Mesenchymal stem cell of adipose (primary cell): ENCODE measurements around a stretch of chr1.

DNA sequence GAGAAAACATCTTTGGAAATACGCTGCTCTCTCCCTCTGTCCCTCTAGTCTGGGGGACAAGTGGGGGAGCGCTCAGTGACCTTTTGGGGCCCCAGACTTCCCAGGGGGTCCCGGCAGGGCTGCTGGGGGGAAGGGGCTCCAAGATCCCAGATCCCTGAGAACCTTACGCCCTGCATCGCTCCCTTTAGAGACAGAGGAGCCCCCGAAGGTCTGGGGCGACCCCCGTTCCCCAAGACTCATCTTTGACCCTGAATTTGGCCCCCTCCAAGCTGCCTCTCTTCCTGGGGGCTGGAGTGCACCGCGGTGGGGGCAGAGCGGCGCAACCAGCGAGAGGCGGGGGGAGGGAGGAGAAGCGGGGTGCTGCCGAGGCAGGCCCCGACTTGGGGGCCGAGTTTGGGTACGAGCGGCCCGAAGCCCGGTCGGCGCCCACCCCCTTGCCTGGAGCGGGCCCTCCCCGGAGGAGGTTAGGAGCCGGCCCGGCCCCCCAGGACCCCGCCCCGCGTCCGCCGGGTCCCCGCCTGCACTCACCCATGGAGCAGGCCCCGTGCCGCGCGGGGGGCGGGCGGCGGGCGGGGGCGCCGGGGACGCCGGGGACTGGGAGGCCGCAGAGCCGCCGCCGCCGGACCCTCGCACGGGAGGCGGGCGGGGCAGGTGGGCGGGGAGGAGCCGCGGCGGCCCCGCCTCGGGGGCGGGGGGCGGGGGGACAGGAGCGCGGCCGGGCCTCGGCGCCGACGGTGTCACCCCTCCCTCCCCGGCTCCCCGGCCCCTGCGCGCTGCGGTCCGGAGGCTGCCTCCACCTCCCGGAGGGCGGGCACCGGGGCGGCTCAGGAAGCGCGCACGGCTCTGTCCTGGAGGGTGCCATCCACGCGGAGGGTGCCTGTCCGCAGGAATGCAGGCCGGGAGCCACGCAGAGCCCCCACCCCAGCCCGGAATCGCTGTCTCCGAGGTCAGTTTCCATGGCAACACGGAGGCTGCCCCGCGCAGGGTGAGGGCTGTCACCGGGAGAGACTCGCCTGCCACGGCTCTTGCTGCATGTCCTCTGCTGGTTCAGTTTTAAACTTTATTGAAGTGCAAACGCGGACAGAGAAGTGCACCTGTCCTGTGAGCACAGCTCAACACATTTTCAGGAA lies 5.7 kb upstream of the PLEKHG5 start:
- CAGE, long polyA plus RNA, result no peak

DNA sequence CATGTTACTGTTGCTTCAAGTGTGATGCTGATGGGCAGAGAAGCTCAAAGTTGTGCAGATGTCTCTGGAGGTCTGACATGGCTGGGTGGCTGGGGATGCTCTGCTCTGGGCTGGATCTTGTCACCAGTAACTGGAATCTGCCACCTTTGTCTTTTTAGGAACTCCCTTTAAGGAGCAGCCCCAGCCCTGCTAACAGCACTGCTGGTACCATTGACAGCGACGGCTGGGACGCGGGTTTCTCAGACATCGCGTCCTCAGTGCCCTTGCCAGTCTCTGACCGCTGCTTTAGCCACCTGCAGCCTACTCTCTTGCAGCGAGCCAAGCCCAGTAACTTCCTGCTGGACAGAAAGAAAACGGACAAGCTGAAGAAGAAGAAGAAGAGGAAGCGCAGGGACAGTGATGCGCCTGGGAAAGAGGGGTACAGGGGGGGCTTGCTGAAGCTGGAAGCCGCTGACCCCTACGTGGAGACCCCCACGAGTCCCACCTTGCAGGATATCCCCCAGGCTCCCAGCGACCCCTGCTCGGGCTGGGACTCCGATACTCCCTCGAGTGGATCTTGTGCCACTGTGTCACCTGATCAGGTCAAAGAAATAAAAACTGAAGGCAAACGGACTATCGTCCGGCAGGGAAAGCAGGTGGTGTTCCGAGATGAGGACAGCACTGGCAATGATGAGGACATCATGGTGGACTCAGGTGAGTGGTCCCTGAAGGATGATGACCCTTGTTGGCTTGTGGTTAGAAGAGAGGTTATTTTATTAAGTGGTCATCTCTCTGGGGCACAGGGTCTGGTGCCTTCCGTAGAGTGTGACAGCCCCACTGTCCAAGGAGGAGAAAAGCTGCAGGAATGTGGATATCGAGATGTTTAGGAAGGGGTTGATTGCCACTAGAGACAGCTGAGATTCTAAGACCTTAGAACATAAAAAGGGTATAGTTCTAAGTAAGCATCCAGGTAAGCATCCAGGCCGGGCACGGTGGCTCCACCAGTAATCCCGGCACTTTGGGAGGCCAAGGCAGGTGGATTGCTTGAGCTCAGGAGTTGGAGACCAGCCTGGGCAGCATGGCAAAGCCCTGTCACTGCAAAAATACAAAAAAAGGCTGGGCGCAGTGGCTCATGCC lies 4.7 kb upstream of the THAP3 start:
- CAGE, long polyA plus RNA, result no peak

GRCh38 chr1:6622619-6623826 lies 1.6 kb upstream of the THAP3 start:
- CAGE, long polyA plus RNA, result no peak

DNA sequence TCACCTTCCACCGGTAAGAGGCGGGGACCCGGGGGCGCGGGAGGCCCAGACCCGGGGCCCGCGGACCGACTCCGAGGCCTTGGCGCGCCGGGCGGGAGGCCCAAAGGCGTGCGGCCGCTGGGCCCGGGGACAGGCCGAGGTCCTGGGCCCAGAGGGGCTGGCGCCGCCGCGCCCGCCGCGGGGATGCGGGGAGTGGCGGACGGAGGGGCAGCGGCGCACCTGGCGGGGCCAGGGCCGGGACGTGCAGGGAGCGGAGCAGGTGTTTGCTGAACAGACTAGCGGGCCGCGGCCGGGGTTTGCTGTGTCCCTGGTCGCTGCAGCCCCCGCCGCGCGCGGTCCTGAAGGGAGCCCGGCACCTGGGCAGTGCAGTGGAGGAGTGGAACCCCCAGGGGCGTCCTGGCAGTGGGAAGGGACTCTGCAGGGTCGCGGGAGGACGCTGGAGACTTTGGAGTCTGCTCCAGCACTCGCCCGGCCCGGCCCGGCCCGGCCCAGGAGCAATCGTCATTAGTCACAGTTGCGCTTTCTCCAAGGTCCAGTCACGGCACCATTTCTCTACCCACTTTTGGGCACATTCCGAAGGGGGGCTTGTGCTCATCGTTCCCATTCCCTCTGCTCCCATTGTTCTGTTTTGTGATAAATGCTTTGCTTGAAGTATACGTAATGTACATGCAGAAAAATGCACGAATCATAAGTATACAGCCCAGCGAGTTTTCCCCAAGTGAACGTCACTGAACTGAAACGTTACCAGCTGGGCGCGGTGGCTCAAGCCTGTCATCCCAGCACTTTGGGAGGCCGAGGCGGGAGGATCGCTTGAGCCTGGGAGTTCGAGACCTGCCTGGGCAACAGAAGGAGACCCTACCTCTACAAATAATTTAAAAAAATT lies 853 bp downstream of the THAP3 start:
- CAGE, long polyA plus RNA, result no peak

- CAGE, long polyA plus RNA, result no peak
These were observed 9.2 kb downstream of the THAP3 start for GRCh38 chr1:6633710-6634419.

DNA sequence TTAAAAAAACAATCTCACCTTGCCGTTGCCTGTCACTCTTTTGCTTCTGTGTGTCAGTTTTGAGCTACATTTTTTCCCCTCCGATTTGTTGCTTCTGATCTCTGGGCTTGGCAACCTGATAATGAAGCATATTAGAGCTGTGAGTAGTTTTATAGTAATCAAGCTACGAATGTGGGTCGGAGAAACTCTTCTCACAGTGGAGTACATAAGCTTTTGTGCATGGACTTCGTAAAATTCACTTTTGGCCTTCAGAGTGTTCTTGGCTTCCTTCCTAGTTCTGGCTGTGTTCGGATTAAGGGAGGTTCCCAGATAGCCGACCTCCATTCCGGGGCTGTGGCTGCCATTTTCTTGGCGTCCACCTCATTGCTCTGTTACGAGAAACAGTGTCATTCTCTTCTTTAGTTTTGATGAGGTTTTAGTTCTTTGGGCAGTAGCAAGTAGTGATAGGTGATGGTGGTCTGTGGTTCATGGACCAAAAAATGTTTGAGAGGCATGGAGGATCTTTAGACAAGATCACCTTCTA lies 26.3 kb downstream of the CAMTA1 start:
- CAGE, long polyA plus RNA, result no peak

DNA sequence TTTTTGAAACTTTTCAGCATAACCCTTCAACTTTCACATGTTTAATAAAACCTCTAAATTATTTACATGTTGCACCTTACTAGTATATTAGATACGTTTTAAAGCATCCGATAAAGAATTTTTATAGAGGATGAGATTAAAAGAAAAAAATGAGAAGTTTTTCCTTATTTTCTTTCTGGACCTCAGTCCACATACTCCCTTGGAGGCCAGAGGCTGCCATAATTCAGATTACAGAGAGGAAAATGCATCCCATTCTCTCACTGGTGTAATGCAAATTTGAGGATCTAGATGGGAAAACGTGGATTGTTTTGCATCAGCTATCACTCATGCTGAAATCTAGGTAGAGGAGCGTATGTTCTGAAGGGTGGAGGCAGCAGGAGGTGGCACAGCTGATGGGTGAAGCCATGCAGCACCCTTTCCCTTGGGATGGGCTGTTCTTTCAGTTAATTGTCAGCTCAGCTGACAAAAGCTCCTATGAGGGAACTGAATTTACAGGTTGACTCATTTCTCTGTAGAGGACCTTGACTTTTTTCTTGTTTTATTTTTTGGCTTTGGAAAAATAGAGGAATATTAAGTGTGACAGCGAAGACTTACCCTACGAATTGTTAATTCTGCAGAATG lies 41.7 kb downstream of the CAMTA1 start:
- CAGE, long polyA plus RNA, result no peak

DNA sequence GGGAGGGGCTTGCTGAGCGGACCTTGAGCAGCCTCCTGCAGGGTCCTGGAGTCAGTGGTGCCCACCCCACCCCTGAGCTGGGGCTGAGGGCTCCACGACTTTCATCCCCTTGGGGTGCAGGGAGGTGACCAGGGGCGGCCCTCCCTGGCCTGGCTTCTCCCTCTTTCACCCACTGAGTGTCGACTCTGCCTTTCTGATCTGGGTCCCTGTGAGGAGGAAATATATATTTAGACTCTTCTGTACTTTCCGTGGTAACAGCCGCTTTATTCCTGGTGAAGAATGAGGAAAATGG lies 139.1 kb downstream of the CAMTA1 start:
- CAGE, long polyA plus RNA, result no peak

- CAGE, long polyA plus RNA, result no peak
These were observed 391.6 kb upstream of the VAMP3 start for GRCh38 chr1:7379245-7380179.

- CAGE, long polyA plus RNA, result no peak
These were observed 323.4 kb upstream of the VAMP3 start for GRCh38 chr1:7447585-7448109.

- CAGE, long polyA plus RNA, result no peak
These were observed 315.7 kb upstream of the VAMP3 start for GRCh38 chr1:7455405-7455856.

- CAGE, long polyA plus RNA, result no peak
These were observed 270.5 kb upstream of the VAMP3 start for GRCh38 chr1:7500584-7500971.

DNA sequence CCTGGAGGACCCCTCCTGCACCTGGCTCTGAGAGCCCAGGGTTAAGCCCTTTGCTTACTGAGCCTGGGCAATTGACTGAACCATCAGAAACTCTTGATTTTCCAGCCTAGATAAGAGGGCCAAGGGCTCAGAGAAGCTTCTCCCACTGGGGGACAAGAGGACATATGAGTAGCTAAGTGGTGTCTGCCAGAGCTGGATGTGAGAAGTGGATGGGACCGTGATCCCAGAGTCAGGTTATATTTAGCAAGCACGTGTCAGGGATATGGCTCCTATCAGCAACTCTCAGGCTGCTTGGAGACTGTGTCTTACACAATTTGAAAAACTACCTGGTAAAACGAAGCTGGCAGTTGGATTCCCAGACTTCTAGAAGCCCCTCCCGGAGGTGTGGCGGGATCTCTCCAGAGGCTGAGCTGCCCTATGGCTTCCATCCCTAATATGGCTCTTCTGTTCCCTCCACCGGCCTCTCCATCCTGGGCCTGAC lies 253.2 kb upstream of the VAMP3 start:
- CAGE, long polyA plus RNA, result no peak

- CAGE, long polyA plus RNA, result no peak
These were observed 218.7 kb upstream of the VAMP3 start for GRCh38 chr1:7552192-7552920.

DNA sequence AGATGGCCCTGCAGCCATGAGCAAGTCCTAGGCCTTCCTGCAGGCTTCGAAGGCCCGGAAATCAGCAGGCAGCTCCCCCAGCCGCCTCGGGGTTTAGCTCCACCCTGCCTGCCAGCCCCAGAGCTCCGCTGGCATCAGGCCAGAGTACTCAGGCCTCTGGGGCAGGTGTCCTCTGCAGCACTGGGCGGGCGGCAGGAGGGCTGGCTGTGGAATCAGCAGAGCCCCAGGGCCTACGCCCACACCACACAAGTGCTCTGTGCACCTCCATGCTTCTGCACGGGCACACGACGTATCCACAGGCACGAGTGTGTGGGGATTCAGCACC lies 125.6 kb upstream of the VAMP3 start:
- CAGE, long polyA plus RNA, result no peak

GRCh38 chr1:7705266-7706199 lies 65.6 kb upstream of the VAMP3 start:
- CAGE, long polyA plus RNA, result no peak

GRCh38 chr1:7965070-7965530 lies 3.6 kb downstream of the PARK7 start:
- CAGE, long polyA plus RNA, result no peak

GRCh38 chr1:8023108-8024325 lies 2.6 kb downstream of the ERRFI1 start:
- CAGE, long polyA plus RNA, result no peak

DNA sequence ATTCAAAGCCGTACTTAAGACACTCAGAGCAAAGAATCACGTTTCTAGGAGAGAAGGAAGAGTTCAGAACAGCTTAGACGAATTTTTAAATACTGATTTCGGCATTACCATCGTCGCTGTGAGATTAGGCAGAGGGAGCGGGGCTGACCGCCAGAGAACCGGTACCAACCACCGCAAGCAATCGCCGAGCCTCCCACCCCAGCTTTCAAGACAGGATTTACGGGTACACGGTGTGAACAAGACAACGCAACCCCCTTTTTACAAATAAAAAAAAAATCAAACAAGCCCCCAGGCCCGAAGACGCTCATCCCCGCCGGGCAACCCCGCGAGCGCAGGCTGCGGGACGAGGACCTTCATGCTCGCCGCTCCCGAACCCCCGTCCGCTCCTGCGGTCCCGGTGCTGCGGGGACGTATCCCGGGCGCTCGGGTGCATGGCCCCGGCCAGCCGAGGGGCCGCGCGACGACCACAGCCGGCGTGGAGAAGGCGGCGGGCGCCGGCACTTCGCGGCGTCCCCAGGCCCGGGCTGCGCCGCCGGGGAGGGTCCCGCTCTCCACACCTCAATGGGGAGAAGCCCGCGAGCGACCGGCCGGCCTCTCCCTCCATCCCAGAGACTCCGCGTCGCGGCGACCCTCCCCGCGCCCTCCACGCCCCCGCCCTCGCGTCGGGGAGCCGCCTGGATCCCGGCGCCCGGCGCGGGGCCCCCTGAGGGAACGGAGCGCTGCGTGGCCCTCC lies 547 bp downstream of the ERRFI1 start:
- CAGE, long polyA plus RNA, result no peak

DNA sequence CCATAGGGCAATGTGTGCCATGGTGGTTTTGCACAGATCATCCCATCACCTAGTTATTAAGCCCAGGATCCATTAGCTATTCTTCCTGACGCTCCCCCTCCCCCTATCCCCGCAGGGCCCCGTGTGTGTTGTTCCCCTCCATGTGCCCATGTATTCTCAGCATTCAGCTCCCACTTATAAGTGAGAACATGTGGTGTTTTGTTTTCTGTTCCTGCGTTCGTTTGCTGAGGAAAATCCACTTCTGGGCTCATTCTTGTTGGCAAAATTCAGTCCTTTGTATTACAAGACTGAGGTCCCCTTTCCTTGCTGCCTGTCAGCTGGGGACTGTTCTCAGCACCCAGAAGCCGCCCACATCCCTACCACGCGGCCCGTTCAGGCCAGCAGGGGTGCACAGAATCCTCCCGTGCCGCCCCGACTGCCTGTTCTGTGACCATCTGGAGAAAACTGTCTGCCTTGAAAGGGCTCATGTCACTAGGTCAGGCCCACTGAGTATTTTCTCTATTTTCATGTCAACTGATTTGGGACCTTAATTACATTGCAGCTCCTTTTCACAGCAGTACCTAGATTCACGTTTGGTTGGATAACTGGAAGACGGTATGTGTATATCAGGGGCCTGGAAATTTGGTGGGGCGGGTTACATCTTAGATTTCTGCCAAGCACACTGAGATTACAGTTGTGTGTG lies 87.7 kb upstream of the ERRFI1 start:
- CAGE, long polyA plus RNA, result no peak